NCI-H460 (cell line): ENCODE measurements around a stretch of chr2.

DNA sequence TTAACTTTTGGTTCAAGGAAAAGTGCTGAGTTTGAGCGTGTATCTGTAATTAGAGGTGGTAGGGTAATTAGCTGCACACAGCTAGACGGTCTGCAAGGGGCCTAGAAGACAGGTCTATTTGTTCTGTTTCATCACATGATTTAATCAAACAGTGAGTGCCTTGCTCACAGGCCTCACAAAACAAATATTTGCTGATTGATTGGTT, 264.2 kb upstream of the SIX2 start:
RAMPAGE:
- cytosol, long total RNA = no peak
- long total RNA = no peak
- nucleus, long total RNA = no peak

DNA sequence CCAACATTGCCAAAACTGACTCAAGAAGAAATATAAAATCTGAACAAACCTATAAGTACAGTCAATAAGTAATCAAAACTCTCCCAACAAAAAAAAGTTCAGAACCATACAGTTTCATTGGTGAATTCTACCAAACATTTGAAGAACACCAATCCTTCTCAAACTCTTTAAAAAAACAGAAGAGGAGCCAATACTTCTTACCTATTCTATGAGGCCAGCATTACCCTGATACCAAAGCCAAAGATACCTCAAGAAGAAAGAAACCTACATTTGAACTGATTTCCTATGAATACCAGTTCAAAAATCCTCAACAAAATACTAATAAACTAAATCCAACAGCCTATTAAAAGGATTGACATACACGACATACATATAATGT, 187.6 kb downstream of the SRBD1 start:
RAMPAGE:
- cytosol, long total RNA = no peak
- long total RNA = no peak
- nucleus, long total RNA = no peak

GRCh38 chr2:45649823-45650760, 1.4 kb upstream of the PRKCE start:
RAMPAGE:
- cytosol, long total RNA = no peak
- long total RNA = no peak
- nucleus, long total RNA = no peak

RAMPAGE:
- cytosol, long total RNA = no peak
- long total RNA = no peak
- nucleus, long total RNA = no peak
Measured at GRCh38 chr2:45741382-45741998, 90.0 kb downstream of the PRKCE start.

GRCh38 chr2:45833651-45834345, 182.3 kb downstream of the PRKCE start:
RAMPAGE:
- cytosol, long total RNA = no peak
- long total RNA = no peak
- nucleus, long total RNA = no peak

GRCh38 chr2:45888844-45889639, 237.6 kb downstream of the PRKCE start:
RAMPAGE:
- cytosol, long total RNA = no peak
- long total RNA = no peak
- nucleus, long total RNA = no peak

GRCh38 chr2:46003742-46004913, 293.1 kb upstream of the EPAS1 start:
RAMPAGE:
- cytosol, long total RNA = no peak
- long total RNA = no peak
- nucleus, long total RNA = no peak

DNA sequence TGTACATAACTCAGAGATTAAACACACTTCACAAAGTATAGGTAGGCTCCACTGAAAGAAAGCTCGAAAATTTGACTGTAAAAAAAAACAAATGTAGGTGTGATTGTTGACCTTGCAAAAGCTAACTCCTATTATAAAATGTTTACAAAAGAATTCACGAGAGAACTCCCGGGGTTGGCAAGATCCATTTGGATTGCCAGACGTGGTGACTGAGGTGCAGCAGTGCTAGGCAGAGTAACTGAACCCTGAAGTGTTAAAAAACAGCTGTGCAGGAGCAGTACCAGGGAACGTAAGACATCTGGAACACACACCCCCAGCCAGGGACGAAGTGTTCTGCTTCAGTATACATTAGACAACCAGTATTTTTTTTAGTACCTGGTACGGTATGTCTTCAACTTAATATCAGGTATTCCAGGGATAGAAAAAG, 272.2 kb upstream of the EPAS1 start:
RAMPAGE:
- cytosol, long total RNA = no peak
- long total RNA = no peak
- nucleus, long total RNA = no peak

DNA sequence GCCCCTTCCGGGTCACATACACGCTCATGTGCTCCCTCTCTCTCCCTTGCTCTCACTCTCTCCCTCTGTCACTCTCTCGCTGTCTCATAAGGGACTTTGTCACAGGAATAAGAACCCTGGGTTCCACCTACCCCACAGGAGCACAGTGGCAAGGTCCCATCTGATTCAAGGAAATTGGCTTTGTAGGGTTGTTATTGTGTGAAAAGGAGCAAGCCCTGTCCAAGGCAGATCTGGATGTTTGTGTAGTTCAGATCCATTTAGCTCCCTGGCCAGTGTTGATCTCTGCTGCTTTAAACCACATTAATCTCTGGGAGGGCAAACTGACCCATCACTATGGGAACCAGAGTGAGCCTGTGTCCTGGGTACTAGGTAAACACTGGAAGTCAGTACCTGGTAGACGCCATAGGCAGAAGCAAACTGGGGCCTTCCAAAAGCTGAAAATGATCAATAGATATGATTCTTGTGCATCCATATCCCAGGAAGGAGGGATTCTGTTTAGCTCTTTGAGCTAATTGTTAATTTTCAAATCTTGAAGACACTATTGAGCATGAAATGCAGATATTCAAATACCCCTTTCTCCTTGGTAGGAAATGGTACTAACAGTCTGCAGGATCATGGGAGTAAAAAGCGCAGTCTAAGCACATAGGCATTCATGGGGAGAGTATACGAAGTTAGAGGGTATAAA, 271.5 kb upstream of the EPAS1 start:
RAMPAGE:
- cytosol, long total RNA = no peak
- long total RNA = no peak
- nucleus, long total RNA = no peak

GRCh38 chr2:46032140-46032658, 265.0 kb upstream of the EPAS1 start:
RAMPAGE:
- cytosol, long total RNA = no peak
- long total RNA = no peak
- nucleus, long total RNA = no peak

DNA sequence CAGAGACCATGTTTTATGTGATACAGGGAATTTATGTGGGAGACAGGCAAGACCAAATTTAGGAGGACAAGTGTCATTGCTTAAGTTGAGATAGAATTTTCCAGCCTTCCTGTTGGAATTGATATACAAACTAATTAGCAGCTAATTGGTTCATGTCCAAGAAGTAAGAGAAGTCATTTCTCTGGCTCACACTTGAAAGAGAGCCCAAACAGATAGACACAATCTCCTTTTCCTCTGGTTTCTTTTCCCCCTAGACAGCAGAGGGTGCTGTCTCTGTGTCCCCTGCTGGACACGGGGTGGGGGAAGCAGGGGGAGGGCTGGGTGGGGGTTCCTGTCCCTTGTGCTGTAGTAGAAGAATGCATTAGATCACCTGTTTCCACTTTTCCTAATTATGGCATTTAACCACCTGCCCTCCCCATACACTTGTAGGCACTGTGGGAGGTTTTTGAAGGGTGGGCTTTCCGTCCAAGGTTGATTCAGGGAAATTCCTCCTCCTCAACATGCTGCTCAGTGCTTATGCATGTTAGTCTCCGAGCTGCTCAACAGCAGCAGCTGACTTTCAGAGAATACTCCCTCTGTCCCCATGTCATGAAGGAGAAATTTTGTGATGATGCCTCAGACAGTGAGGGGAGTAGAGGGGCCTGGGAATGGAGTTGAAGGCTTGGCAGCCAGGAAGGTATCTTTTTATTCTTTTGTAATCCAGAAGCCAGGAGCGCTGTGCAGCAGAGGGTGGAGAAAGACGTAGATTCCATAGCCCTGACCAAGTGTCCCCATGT, 206.2 kb upstream of the EPAS1 start:
RAMPAGE:
- cytosol, long total RNA = no peak
- long total RNA = no peak
- nucleus, long total RNA = no peak

GRCh38 chr2:46096148-46096793, 200.9 kb upstream of the EPAS1 start:
RAMPAGE:
- cytosol, long total RNA = no peak
- long total RNA = no peak
- nucleus, long total RNA = no peak

DNA sequence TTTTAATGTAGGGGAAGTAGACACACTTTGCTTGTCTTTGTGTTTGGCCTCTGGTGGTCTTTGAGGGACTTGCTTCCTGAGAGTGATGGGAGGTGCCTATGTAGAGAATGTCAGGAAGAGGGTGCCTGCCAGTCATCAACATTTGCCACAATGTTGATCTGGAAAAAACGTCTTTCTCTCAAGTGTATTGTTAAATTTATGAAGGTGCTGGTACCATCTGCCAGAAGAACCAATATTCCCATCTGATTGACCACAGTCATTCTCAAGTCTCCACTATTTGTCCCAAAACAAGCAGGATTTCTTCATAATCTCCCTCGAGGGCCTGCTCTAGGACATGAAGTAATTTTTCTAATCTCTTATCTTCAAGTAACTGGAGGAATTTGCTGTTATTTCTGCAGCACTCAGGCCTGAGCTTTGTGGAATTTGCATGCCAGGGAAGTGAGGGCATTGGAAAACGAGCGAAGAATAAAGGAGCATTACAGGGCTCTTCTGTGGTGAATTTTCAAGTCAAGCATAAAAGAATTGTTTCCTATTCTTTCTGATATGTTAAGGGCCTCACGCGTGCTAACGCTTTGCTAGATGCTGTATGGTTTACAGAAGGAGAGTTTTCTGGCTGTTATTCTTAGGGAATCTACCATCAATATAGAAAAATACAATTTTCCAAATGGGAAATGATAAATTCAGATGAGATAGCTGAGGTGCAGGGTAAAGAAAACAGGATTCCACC, 161.3 kb upstream of the EPAS1 start:
RAMPAGE:
- cytosol, long total RNA = no peak
- long total RNA = no peak
- nucleus, long total RNA = no peak

RAMPAGE:
- cytosol, long total RNA = no peak
- long total RNA = no peak
- nucleus, long total RNA = no peak
Measured at GRCh38 chr2:46164017-46164699, 133.0 kb upstream of the EPAS1 start.

RAMPAGE:
- cytosol, long total RNA = no peak
- long total RNA = no peak
- nucleus, long total RNA = no peak
Measured at GRCh38 chr2:46257289-46257901, 39.8 kb upstream of the EPAS1 start.

RAMPAGE:
- cytosol, long total RNA = no peak
- long total RNA = no peak
- nucleus, long total RNA = no peak
Measured at GRCh38 chr2:46299497-46300096, 2.4 kb downstream of the EPAS1 start.

RAMPAGE:
- cytosol, long total RNA = no peak
- long total RNA = no peak
- nucleus, long total RNA = no peak
Measured at GRCh38 chr2:46329652-46330184, 32.5 kb downstream of the EPAS1 start.

RAMPAGE:
- cytosol, long total RNA = no peak
- long total RNA = no peak
- nucleus, long total RNA = no peak
Measured at GRCh38 chr2:46360577-46361363, 63.6 kb downstream of the EPAS1 start.

GRCh38 chr2:46375391-46375637, 78.1 kb downstream of the EPAS1 start:
RAMPAGE:
- cytosol, long total RNA = no peak
- long total RNA = no peak
- nucleus, long total RNA = no peak

RAMPAGE:
- cytosol, long total RNA = no peak
- long total RNA = no peak
- nucleus, long total RNA = no peak
Measured at GRCh38 chr2:46388755-46389661, 91.8 kb downstream of the EPAS1 start.